NALM6 (cell line): ENCODE measurements around a stretch of chr2.

DNA sequence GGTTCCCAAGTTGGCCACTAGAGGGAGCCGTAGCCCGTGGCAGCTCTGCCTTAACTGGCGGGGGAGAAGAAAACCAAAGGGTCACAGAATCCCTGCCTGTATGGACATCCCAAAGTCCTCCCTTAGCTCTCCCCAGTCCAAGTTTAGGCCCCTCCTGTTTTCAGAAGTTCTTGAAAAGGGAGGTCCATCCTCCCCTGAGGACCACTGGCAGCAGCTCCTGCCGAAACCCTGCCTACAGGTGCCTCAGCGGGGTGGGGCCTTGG, 213.5 kb downstream of the TNS1 start:
- PRO-cap = no peak

GRCh38 chr2:217801673-217802186, 201.1 kb downstream of the TNS1 start:
- PRO-cap = no peak

GRCh38 chr2:217816501-217817044, 186.2 kb downstream of the TNS1 start:
- PRO-cap = no peak

DNA sequence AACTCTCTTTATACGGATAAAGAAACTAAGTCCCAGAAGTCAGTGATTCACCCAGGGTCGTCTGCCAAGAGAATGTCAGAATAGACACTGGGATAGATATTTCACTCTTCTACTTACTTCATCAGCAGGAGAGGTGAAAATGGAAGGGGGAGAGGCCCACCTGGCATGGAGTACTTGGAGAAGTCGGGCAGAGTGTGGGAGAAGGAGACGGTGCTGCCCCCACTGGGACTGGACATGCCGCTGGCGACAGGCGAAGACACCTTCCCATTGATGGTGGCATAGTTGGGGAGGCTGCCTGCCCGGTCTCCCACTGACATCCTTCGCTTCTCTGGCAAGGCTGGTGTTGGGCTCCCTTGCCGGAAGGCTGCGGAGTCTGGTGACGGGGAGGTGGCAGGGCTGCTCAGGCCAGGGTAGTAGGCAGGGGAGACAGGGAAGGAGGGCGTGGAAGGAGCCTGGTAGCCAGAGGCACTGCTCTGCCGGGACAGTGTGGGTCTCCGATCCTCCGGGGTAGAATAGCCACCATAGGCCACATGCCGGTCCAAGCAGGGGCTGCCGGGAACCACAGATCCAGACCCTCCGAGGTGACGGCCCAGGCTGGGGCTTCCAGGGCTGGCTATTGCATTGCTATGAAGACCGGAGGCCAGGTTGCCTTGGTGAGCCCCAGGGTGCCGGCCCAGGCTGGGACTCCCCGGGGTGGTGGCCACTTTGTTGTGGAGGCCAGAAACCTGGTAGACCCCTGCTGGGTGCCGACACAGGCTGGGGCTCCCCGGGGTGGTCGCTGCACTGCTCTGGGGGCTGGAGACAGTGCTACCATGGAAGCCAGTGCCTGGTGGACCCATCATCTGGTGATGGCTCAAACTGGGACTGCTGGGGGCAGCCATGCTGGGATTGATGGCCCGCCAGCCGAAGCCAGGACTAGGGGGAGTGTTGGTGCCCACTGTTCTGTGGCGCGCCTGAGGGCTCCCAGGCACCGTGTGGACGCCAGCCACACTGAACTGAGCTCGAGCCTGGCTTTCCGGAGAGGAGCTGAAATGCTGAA, 184.9 kb downstream of the TNS1 start:
- PRO-cap = no peak

DNA sequence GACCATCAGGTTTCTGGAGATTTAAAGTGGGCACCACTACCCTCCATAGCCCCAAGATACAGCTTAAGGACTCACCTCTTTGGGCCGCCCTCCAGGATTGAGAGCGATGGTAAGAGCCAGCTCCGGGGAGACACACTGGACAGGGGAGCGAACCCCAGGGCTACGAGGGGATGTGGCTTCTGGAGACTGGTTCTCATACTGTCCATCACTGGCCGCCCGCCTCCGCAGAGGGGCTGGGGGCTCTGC, 166.9 kb downstream of the TNS1 start:
- PRO-cap = no peak

DNA sequence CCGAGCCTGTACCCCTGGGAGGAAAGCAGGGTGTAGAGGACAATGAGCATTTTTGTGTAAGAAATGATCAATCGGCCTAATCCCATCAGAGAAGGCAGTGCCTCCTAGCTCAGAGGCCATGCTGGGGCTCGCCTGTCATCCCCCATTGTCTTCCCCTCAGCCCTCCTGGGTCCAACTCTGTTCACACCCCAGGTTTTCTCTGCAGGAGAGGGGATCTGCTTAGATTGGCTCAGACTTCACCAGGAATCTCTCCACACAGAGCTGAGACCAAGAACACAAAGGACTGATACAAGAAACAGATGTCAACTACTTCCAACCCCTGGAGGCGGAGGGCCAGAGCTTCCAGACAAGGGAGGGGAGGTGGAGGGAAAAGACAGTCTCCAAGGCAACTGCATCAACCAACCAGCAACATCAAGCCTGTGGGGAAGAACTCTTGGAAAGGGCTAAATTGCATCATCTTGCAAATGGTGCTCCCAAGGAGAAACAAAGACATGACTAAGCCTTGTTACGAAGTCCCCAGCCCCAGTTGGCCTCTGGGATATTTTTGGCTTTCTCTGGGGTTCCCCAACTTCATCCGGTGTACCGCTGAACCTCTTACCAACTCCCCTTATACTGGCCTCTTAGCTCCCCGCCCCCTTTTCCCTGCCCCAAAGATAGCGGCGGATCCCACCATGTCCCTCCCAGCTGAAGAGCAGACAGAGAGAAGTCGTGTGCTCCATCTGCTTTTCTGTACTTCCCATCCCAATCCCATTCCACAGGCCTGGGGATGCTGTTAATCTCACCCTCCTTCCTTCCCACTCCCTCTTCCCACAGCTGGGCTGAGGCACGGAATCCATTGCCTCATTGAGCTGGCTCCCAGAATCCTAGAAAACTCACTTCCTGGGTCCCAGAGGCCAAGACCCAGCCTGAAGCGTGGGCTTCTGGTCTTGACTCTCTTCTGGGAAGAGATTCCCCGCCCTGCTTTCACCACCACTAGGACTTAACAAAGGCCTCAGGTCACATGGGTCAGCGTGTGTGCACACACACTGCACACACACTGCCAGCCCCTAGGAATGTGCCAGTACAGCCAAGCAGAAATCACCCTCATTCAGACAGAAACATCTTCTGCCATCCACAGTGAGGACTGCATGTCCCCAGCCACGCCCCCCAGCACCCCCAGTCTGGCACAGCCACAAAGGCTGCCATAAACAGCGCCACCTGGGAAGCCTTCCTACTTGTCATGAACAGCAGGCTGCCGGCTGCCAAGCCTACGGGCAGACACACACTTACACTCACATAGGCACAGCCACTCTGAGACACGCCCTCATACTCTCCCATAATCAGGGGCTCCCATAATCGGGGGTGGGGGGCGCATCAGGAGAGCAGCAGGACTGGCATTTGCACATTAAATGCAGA, 166.1 kb downstream of the TNS1 start:
- PRO-cap = no peak

DNA sequence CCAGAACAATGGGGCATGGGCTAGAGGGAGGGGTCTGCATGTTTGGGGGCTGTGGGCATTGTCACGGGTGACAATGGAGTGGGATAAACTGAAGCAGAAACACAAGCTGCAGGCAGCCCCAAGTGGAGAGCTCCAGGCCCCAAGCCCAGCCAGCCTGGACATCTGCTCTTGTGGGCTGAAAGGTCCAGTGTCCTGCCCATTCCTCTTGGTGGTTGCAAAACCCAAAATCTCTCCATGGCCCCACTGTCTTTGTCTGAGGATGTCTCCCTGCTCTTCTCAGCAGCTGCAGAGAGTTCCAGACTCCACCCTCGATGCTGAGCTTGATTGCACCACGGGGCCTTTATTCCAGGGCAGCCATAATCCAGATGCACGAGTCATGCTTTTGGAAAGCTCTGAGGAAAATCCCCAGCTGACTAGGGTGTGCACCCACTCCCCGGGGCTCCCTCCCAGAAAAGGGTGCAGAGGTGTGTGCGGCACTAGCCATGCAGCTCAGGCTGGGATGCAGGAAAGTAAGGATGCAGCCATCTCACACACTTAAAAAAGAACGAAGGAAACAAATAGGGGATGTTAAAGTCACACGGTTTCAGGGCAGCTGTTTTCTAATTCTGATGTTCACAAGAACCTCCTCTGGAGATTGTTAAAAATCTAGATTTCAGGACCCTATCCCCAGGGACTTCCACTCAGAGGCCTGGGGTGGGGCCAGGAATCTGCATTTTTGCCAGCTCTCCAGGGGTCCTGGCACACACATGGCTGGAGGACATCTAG, 149.2 kb downstream of the TNS1 start:
- PRO-cap = no peak

DNA sequence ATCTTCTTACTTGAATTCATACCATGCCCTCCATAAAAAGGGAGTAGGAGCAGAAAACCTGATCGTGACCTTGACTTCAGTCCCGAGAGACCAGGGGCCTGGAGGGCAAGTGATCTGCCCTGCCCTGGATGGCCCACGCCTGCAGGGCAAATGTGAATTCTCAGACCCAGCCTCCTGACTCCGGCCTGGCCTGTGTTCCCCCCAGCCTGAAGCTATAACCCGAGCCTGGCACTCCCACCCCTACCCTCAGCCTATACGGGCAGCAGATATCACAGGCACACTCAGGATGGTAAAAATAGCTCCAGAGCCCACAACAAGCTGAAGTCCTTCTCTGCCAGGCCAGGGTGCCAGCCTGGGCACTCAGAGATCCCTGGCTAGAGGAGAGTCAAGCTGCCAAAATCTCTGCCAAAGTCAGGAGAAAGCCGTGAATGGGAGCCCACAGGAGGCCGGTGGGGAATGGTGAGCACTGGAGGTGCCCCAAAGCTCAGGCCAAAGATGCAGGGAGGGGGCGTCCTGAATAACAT, 145.2 kb downstream of the TNS1 start:
- PRO-cap = no peak

DNA sequence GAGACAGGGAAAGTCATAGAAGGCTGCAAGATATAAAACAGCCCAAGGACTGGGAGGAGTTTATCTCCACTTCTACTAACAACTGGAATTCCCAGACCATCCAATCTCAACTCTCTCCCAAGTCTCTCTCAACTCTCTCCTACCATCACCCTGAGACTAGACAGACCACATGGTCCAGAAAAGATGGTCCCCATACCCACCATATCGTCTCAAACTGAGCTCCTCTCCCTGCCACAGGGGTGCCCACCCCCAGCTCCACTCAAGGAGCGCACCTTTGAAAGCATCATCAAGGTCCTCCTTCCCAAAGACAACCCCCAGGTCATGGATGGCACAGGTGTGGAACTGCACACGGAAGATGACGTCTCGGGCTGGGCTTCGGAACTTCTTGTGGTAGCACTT, 118.0 kb downstream of the TNS1 start:
- PRO-cap = no peak

DNA sequence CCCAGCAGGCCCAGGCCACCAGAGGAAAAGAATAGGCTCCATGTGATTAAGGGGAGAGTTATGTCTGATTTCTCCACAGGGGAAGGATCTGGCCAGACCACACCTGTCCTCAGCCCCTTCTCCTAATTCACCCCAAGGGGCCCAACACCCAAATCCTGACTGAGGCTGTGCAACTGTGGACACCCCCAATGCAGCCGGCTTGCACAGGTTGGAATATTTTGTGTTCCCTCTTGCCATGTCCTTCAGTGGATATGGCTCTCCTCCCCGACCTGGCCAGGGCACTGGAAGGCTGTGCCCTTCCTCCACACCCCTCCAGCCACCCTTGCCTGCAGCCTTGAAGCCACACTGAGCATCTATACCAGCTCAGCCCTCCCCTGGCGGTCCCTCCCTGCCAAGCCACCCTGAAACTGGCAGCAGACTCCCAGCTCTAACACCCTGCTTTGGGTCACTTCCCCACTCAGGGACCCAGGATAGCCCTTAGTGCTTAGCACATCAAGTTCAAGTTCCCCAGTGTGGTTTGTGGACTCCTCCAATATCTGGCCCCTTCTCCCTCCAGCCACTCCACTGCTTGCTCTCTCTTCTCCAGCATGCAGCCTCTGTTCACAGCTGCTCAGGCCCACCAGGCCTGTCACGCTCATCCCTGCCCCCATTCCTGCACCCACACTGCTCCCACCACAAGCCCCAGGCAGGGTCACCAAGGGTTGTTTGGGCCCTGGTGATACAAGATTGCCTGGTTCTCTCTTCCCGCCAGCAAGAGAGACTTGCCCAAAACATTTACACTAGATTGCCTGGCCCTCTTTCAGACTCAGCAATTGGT, 89.4 kb downstream of the TNS1 start:
- PRO-cap = no peak

- PRO-cap = no peak
These were observed 80.9 kb downstream of the TNS1 start for GRCh38 chr2:217921818-217922356.

DNA sequence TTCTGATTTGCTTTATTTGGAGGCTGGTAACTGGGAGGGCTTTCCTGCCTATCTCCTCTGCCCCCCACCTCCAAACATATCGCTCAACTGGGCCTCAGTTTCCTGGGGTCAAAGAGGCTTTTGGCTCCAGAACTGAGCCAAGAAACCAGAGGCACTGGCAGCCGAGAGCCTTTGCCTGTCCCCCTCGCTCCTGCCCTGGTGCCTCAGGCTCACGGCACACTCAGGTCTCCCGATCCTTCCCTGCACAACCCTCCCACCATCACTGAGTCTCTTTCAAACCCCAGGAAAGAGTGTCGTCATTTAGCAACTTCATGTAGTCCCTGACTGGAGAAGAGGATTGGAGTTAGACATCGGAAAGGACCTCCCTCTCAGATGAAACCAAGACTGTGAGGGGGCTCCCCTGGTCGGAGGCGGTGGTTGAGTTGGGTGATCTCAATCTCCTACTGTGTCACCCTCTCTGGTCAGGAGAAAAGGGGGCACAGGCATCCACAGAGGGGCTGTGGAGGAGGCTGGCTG, 62.5 kb downstream of the TNS1 start:
- PRO-cap = no peak

GRCh38 chr2:217975120-217975546, 27.7 kb downstream of the TNS1 start:
- PRO-cap = no peak

DNA sequence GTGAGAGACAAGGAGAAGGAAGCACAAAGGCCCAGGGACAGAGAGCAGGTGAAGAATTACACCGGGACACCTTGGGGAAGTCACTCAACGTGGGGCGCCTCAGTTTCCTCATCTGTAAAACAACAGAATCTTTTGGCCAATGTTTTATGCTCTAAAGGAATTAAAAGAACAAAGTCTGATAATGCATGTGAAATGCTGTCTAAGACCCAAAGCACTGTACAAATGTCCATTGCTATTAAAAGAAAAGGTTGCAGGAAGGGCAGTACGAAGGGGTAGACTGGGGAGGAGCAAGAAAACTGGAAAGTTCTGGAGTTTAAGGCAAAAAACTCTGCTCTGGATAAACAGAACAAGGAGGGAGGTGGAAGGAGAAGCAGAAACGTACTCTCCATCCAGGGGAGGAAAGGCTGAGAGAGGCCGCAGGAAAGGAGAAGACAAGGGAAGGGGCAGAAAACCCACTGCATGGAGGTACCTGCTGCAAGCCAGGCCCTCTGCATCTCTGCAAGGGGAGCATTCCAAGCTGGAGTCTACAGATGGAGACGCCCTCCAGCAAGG, 25.8 kb downstream of the TNS1 start:
- PRO-cap = no peak

DNA sequence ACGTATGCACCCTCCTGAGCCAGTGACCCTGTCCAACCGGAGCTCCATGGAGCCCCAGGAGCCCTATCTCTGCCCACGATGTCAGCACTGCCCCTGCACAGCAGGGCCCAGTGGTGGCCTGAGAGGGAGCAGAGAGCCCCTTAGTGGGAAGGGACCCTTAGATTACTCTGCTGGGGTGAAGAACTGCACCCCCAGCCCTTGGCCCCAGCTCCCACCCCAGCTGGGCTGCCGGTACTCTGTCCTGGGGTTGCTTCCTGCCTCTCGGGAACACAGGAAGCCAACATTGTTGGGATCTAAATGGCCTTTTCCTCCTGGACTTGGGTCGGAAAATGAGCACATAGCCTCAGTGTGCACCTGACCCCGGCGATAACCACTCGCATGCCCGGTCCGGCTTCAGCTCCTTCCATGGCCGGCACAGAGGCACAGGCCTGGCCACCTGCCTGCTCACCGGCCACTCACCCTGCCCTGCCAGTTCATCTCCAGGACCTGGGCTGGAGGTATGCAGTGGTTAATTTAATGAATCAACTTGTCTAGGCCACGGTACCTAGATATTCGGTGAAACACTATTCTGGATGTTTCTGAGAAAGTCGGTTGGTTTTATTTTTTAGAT, 19.4 kb downstream of the TNS1 start:
- PRO-cap = no peak

- PRO-cap = bidirectional peak, plus-strand start at chr2:218017902, minus-strand start at chr2:218017701
These were observed 14.9 kb upstream of the TNS1 start for GRCh38 chr2:218017522-218018286.

- PRO-cap = no peak
These were observed 4.7 kb downstream of the CXCR2 start for GRCh38 chr2:218130495-218130944.

DNA sequence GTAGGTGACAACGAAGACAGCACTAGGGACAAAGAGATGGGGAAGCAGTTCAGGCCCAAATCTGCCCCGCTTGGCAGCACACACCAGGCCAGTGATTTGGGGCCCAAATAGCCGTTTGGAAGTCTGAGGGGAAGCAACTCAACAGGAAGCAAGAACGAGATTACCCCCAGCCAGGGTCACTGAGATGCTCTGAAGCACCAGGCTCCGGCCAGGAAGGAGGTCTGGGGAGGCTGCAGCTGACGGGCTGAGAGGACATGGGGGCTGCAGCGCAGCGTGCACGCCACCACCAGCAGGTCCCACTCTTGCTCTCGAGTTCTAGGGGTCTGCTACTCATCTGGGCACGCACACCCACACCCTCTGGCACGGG, 8.2 kb downstream of the PNKD start:
- PRO-cap = no peak

- PRO-cap = no peak
These were observed 15.4 kb upstream of the TMBIM1 start for GRCh38 chr2:218307663-218308201.

- PRO-cap = no peak
These were observed 19.0 kb upstream of the TMBIM1 start for GRCh38 chr2:218311280-218311783.